Mesothelial cell of epicardium (in vitro differentiated cells): Measurements from ENCODE around the genes ECPAS, KIAA1958 and SLC46A2.

DNA sequence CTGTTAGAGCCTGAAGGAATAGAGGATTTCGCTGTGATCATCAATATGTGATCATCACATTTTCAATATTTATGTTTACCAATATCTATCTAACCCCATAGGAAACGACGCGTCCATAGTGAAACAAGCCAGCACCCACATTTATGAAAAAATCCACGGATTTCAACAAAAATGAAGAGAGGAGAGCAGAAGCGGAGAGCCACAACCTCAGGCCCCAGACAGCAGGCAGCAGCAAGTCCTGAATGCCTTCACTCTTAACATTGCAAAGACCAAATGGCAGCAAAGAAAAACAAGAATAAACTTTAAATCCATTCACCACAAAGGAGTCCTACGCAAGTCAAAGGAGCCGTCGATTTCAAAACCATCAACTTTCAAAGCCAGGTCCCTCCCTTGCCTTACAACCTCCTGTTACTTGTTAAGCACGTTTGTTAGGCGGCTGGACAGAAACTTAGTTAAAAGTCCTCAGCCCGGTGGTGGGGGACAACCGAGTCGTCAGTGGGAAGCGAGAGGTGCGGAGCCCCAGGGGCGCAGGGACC is 1.0 kb downstream of the LPAR1 start:
- PRO-cap: no peak

DNA sequence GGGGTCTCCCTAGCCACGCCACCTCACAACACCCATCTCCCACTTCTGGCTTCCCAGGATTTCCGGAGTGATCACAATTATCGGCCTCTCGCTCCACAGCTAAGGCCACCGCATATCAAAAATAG is 990 bp upstream of the LPAR1 start:
- PRO-cap: no peak

DNA sequence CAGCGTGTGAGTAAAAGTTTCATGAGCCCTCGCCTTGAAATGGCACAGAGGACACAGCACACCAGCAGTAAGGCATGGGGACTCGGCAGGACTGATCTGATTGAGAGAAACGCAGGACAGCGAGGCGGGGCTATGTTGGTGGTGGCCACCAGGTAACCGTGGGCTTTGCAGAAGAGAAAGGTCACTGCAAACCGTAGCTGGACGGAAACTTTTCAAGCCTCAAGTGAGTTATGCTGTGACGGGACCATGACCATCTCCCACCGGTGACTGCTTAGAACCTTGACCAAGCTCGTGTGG is 1.2 kb upstream of the LPAR1 start:
- PRO-cap: no peak

GRCh38 chr9:111481939-111482578 is 2.1 kb downstream of the ECPAS start:
- PRO-cap: no peak

DNA sequence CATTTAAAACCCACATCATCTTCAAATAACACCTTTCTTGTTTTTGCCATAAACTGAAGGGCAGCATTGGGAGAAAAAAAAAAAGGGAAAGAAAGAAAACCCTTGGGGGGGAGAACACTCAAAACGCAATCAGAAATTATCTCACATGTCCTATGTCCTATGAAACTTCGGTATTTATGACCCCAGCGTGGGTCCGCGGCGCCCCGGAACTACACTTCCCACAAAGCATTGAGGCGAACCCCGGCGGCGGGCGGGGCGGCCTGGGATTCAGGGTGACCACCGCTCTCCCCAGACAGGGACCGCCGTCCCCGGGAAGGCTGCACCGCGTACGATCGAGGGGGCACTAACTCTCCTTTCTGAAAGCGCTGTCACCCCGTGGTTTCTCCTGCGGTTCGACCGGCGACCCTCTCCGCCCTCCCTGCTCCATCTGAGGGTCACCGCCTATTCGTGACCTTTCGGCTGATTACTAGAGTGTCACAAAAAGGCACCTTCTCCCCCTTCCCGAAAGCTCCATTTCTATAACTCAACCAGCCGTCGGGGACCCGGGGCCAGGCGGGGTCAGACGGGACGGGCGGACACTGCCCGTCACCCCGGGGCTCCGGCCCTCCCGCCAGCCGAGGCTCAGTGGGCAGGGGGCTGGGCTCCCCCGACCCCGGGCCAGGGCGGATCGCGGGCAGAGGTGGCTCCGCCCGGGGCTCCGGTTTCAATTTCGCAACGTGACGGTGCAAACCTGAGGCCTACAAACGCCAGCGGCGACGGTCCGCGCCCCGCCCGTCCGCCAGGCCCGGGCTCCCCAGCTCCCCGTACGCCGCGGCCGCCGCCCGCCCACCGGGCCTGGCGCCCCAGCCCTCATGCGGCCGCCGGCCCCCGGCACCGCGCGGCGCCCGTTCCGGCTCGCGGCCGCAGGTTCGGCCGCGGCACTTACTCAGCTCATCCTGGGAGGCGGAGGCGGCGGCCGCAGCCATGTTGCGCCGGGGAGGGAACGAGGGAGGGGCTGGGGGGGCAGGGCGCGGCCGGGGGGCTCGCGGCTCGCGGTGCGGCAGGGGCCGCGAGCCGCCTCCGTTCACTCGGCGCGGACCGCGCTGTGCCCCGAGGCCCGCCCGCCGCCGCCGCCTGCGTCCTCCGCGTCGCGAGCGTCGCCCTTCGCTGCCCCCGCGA is 1.2 kb downstream of the ECPAS start:
- PRO-cap: unidirectional peak, plus-strand start at position 231 of the sequence; unidirectional peak, plus-strand start at position 291 of the sequence; bidirectional peak, plus-strand start at position 742 of the sequence, minus-strand start at position 613 of the sequence; bidirectional peak, plus-strand start at position 1,066 of the sequence, minus-strand start at position 917 of the sequence

DNA sequence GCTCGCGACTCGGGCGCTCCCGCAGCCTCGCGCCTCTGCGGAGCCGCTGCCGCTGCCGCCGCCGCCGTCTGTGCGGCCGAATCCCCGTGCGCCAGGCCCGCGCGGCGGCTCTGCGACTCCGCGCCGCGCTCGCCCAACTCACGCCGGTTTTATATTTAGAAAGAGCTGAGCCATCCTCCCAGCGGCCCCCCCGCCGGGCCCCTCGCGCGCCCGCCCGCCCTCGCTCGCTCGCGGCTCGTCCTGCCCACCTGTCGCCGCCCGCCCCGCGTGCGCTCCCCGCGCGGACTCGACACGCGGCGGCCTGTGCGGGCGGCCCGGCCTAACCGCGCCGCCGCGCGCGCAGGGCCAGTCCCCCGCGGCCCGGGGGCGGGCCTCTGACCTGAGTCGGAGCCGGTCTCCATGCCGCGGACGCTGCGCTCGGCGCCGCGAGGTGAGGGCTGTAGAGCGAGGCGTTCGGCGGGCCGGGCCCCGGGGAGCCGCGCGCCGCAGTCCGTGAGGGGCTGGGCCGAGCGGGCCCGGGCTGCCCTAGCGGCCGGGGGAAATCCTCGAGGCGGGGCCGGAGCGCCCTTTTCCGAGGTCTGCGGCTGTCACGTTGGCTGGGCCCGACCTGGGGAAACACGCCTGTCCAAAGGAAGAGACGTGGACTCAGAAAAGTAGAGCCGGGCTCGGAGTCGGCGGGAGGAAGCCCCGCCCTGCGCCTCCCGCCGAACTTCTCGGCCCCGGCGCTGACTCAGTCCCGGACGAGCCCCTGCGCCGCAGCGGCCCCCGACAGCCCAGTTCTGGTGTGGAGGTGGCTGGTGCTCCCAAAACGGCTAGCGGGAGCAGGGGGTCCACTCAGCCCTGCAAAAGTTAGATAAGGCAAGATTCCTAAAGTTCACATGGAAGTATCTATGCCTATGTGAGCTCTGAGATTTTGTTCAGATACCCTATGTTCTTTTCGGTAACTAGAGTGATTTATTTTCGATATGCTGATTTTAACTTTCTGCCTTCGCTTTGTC is at the start of gene ECPAS:
Gene ECPAS, minus strand, starts transcription at position 647 of the 998 bp plus-strand sequence.
- PRO-cap: bidirectional peak, plus-strand start at position 241 of the sequence, minus-strand start at position 153 of the sequence; bidirectional peak, plus-strand start at position 776 of the sequence, minus-strand start at position 686 of the sequence

DNA sequence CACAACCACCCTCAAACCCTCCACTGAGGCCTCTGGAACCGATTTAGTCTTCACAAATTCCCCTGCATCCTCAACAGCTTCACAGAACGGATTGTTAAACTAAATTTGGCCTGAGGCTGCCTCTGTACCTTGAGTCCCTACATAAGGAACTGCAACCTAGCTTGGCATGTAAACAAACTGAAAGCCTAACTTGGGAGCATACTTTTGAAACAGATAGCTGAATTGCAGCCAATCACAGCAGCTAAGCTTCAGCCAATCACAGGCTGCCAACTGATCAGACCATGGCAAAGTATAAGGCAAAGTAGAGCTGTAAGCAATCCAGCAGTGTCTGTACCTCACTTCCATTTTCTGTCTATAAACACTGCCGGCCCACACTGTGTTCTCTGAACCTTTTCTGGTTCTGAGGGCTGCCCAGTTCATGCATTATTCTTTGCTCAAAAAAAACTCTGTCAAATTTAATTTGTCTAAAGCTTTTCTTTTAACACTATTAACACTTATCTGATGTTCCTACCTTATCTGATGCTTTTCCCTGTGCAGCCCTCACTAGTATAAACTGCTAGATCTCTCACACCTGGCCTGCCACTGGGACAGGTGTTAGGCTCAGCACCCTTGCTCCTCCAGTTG is 8.9 kb upstream of the ZNF483 start:
- PRO-cap: no peak

GRCh38 chr9:111610656-111611275 is 11.3 kb upstream of the PTGR1 start:
- PRO-cap: no peak

DNA sequence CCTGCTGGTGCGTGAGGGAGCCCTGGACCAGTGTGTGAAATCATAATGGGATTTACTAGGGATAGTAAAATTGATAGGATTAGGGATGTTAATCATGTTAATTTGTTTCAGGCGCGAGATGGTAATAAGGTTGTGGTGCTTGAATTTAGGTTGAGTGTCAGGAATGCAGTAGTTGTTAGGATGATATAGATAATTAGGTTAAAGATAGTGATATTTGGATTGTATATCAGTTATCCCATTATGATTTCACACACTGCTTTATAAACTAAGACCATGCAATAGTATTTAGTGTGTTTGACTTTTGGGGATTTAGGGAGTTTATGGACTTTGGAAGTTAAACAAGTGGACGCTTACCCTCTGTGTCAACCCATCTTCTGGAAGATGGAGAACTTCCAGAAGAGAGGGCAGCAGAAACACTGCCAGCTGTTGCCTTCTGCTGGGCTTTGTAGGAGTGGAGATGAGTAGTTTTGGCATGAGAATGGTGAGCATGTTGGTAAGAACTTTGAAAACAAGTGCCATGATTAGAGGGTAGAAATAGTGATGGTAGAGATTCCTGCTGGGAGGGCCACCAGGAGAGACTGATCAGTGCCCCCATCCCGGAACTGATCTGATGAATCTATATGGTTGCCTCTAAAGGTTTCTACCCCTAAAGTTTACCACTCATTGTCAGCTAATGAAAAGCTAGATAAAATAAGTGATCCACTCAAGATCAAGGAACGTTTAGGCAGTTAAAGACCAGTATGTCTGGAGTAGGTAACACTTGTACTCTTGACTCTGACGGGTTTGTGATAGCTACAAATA is 2.2 kb downstream of the DNAJC25 start:
- PRO-cap: no peak

GRCh38 chr9:111932682-111933360 is 36.2 kb downstream of the UGCG start:
- PRO-cap: no peak

- PRO-cap: no peak
Measured at GRCh38 chr9:111937748-111938960, 41.5 kb downstream of the UGCG start.

DNA sequence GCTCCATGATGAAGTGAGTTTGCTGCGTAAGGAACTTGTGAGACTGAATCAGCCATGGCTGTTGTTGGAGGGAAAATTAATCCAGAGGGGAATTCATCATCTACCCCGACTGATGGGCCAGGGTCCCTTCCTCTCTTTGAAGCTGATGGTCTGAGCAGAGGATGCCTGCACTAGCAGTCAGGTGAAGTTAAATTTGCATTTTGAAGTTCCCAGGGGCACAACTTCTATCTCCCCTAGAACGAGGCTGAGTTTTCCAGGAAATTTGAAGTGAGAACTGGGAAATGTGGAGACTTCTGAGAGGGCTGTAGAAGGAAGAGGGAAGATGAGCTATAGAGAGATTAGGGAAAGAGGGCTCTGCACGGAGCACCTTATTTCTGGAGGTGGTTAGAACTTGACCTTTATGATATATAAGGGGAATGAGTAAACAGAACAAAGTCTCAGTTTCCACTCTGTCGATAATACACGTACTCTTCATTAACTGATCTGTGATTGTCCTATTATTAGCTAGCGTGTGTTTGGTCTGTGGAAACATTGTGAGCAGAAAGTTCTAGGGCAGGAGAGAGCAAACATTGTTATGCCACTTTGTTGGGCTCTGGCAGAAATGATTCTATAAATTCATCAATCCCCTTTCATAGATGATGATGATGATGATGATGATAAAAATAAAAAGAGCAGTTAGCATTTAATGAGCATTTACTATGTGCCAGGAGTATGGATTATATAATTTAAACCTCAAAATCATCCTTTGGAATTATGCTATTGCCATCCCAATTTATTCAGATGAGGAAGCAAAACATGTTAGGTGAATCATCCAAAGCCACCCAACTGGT is 118.5 kb downstream of the UGCG start:
- PRO-cap: no peak

- PRO-cap: no peak
Measured at GRCh38 chr9:112025992-112026325, 129.3 kb downstream of the UGCG start.

GRCh38 chr9:112179795-112180094 is 4.6 kb upstream of the SUSD1 start:
- PRO-cap: no peak

DNA sequence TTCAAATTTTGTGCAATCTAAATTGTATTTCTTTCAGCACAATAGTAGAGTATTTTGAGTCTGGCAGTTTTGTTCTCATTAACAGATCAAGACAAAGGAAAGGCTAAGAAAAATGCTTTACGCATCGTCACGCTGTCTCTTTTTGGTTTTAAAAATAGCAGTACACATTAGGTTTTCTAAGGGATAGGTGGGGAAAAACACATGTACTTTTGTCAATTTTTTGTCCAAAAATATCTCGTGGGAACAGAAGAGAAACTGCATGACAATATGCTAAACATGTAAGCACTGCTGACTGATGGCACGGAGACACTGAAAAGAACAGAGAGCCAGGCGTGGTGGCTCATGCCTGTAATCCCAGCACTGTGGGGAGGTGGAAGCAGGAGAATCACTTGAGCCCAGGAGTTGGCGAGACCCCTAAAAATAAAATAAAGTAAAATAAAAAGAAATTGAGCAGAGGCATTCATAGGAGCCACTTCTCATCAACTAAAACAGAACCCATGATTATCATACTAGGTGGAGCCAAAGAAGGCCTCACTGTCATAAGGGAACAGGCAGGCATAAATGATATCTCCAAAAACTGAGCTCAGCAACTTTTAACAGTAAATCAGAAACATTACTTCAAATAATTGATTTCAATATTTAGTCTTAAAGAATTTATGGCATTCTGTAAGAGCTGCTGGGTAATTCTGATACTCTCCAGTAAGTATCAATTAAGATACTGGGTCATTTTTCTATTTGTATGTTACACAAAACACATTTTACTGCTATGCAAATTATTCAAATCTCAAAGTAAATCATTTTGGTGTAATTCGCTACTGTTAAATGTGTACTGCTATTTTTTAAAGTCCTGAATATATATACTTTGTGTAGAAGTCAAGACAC is 45.1 kb upstream of the SUSD1 start:
- PRO-cap: no peak

GRCh38 chr9:112286207-112286922 is 47.1 kb downstream of the PTBP3 start:
- PRO-cap: no peak

DNA sequence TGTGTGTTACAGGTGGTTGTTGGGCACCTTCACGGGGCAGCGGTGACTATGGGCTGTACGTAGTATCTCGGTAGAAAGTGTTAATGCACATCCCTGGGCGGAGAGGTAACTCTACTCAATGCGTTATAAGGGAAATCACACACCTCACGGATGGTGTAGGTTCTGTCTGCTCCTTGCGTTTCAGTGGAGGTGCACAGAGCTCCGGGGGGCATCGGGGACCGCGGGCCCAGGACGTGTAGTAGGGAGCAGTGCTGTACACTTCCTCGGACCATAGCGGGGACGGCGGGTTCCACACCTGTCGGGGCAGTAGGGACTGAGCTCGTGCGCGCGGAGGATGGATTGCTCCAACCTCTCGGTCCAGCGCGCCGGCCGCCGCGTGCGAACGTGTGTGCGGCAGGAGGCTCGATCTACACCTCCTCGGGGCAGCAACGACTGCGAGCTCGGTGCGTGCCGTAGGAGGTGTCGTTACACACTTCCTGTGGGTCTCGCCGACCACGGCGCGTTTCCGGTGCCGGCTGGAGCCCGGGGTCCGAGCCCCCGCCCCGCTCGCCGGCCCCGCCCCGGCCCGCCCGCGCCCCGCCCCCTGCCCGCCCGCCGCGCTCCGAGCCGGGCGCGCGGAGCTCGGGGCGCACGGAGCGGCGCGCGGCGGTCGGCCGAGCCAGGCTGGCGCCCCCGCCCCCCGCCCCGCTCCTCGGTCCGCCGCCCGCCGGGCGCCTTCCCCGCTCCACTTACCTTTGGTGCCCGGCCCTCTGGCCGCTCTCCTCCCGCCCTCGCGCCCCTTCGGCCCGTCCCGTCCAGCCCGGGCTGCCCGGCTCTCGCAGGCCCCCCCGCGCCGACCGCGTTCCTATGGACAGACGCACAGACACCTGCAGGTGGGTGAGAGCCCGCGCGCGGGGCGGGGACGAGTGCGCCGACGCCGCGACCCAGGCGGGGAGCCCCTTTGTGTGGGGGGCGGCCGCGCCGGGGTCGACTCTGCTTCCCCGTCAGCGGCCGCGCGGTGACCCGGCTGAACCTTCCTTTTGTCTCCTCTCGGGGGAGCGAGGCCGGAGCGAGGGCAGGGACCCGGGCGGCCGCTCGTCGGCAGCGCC is at the start of gene KIAA1958:
Gene KIAA1958, plus strand, starts transcription at position 581 of the 1,088 bp plus-strand sequence.
- PRO-cap: bidirectional peak, plus-strand start at position 631 of the sequence, minus-strand start at position 505 of the sequence

DNA sequence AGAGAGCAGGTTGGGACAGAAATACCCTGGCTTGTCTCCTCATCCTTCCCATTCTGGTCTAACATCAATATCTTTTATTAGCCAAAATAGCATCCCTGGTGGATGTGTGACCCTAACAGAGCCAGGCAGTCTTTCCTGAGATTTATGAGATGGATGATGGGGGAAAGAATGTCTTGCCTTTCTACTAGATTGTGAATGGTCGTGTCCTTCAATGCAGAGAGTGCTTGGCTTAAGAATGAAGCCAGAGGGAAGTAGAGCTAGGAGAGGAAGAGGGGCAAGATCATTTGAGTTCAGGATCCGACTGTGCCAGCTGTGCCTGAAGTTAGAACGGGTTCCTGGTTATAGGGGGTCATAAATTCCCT is 9.8 kb downstream of the SNX30 start:
- PRO-cap: no peak

DNA sequence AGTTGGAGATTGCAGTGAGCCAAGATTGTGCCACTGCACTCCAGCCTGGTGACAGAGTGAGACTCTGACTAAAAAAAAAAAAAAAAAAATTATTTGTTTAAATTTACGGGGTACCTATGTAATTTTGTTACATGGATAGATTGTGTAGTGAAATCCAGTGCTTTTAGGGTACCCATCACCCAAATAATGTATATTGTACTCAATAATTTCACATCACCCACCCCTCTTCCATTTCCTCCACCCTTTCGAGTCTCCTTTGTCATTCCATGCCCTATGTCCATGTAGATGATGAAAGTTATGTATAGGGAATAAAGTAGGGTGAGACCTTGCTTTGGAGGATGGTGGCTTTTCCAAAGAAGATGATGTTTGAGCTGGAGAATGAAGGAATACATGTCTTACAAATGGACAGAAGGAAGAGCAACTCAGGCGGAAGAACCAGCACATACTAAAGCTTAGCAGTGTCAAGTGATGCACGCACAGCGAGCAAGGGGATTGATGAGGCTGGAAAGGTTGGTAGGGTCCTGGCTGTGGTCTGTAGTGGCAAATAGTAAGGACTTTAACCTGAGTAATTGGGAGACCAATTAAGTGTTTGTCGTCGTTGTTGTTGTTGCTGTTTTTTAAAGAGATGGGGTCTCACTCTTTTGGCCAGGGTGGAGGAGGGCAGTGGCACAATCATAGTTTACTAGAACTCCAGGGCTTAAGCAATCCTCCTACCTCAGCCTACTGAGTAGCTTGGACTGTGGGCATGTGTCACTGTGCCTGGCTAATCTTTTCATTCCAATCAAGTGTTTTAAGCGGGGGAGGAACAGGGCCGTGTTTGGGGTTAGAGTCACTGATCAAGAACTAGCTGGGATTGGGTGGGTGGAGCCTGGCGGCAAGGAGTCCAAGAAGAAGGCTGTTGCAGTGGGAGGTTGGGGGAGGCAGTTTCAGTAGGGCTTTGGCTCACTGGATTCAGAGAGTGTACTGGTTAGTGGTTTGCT is 13.5 kb downstream of the SNX30 start:
- PRO-cap: no peak

GRCh38 chr9:112890575-112891219 is at the start of gene SLC46A2:
Gene SLC46A2, minus strand, starts transcription at chr9:112890876.
- PRO-cap: no peak